ENCODE results near the gene ENPP5.

GRCh38 chr6:44445441-44446127 lies 58.1 kb downstream of the CDC5L start:
- PRO-cap, 3 experiments, result no peak in any of the 3 experiments

GRCh38 chr6:44456579-44457202 lies 69.2 kb downstream of the CDC5L start:
- PRO-cap, 3 experiments, result no peak in any of the 3 experiments

- PRO-cap, 3 experiments, result peak in 1 of 3 experiments; most common plus-strand start chr6:44464814 (in 1)
These were observed 77.0 kb downstream of the CDC5L start for GRCh38 chr6:44464483-44465005.

DNA sequence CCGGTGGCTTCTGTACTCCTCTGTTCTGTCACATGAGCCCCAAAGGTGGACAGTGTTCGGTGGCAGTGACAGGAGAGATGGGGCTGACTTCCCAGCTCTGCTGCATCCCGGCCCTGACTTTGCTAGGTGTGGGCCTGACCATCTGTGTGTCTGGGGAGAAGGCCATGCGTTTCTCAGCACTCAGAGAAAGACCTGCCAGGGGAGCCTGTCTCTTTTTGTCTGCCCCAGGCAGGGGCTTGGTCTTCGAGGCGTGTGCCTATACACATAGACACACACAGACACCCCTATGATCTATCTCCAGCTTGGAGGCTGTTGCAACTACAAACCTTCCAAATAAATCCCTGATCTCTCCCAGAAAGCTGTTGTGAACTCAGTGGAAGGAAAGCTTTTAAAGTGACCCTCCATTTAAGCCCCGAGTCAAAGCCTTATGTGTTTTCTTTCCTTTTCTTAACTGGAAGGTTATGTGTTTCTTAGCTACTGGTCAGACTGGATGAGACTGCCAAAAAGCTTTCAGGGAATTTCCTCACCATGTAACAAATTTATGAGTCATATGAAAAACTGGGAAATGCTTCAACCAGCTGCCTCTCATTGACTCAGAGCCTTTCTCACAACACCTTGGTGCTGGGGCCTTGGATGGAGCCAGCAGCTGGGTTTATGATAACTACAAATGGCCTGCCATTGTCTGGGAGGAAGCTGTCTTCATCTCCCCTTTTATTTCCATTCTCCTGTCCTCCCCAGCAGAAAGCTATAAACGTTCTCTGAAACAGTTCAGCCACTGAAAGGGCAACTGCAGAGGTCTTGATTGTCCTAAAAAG lies 102.6 kb downstream of the CDC5L start:
- PRO-cap, 3 experiments, result no peak in any of the 3 experiments

- PRO-cap, 3 experiments, result peak in 2 of 3 experiments; most common plus-strand start chr6:44734092 (in 2); most common minus-strand start chr6:44733930 (in 1)
These were observed 346.2 kb downstream of the CDC5L start for GRCh38 chr6:44733633-44734221.

DNA sequence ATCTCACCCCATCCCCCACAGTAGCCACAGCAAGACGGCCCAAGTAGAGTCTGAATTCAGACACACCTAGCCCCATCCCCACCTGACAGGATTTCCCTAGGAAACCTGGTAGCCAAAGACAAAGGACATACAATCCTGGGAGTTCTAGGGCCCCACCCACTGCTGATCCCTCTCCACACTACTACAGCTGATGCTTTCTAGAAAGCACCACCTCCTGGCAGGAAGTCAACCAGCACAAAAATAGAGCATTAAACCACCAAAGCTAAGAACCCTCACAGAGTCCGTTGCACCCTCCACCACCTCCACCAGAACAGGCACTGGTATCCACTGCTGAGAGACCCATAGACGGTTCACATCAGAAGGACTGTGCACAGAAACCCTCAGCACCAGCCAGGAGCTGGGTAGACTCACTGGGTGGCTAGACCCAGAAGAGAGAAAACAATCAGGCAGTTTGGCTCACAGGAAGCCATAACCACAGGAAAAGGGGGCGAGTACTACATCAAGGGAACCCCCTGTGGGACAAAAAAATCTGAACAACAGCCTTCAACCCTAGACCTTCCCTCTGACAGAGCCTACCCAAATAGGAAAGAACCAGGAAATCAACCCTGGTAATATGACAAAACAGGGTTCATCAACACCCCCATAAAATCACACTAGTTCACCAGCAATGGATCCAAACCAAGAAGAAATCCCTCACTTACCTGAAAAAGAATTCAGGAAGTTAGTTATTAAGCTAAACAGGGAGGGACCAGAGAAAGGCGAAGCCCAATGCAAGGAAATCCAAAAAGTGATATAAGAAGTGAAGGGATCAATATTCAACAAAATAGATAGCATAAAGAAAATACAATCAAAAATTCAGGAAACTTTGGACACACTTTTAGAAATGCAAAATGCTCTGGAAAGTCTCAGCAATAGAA lies 17.6 kb upstream of the RUNX2 start:
- PRO-cap, 3 experiments, result no peak in any of the 3 experiments

- PRO-cap, 3 experiments, result peak in 2 of 3 experiments; most common plus-strand start chr6:45377121 (in 2)
These were observed 984 bp downstream of the SUPT3H start for GRCh38 chr6:45376739-45377160.

DNA sequence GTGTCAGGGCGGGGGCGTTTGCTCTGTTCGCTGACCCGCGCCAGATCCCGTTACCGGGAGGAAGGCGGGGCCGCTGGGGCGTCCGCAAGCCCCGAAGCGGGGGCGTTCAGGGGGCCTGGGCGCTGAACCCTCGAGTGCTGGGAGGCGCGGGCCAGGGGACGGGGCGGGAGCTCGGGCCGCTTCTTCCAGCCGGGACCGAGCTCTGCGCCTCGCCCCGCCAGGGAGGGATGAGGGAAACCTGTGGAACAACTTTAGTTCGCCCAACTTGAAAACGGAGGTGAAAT lies 45.9 kb upstream of the SUPT3H start:
- PRO-cap, 3 experiments, result peak in 1 of 3 experiments; most common minus-strand start position 204 of the sequence (in 1)

DNA sequence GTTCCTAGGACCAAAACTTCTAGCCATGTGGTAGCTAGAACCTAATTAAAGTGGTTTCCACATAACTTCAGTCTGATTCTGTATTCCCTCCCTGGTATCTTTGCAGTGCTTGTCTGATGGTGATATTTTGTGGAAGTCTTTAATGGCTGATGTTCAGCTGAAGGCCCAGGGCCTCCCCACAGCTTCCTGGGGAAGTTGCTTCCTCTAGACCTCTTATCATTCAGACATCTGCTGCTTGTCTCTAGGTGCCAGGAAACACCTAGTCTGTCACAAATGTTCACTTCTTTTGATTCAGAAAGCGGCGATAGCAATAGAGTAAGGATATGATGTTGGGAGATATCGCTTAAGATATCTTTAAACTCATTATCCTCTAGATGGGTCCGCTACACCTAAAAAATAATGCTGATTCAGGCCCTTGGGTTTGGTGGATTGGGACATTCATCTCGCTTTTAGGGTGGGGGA lies 118.1 kb upstream of the SUPT3H start:
- PRO-cap, 3 experiments, result no peak in any of the 3 experiments

DNA sequence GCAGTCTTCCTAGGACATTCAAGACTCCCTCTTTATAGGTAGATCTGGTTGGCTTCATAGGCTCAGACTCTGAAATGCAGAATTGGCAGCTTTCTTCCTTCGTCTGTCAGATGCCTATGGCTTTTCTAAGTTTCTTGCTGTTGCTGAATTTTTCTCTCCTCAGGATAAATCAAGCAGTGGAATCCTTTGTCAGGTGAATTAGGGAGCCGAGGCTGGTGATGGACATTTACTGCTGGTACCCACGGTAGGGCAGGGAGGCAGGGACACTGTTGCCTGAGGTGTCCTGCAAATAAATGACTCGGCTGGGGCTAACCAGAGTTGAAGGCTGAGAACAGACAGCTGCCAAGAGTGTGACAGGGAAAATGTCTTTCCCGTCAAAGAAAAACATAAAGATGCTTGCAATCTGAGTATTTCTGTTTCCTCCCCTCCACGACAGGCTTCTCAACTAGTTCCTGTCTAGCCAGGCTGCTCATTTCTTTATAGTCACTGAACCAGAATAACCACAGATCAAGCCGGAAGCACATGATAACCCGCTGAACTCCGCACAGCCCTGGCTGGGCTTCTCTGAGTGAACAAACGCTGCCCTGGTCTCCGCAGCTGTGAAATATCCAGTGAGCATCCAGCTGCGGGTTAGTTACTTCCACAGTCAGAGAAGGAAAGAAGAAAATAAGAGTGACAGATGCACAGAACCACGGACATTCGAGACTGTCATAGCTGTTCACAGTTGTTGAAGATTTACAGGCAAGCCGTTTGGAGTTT lies 299.6 kb upstream of the SUPT3H start:
- PRO-cap, 3 experiments, result peak in 2 of 3 experiments; most common plus-strand start position 545 of the sequence (in 2)

DNA sequence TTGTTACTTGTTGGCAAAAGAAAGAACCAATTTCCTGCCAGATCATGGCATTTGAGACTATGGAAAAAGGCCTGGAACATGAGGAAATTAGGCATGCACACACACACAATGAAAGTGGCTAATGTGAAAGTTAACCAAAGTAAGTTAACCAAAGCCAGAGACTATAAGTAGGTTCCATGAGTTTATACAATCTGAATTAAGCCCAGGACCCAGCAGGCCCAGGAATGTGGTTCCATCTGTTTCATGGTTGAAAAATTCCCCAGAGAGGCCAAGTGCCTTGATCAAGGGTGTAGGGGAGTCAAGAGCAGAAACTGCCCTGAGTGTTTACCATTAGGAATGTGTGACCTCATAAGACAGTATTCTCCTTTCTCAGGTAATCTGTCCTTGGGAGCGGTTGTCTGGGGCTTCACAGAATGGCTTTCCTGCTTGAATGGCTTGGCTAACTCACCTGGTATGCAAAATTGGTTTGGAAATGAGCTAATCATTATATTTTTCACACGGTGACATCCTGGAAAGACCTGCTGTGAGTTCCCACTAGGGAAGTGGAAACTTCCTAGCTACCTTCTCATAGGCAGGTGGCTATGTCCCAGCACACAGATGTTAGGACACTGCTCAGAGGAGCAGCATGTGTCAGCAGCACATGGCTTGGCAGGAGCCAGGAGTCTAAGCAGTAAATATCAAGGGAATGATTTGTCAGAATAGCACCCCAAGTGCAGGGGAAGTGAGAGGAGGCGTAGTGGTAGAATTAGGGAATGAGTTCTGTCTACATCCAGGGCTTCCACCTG lies 17.8 kb downstream of the CLIC5 start:
- PRO-cap, 3 experiments, result no peak in any of the 3 experiments

DNA sequence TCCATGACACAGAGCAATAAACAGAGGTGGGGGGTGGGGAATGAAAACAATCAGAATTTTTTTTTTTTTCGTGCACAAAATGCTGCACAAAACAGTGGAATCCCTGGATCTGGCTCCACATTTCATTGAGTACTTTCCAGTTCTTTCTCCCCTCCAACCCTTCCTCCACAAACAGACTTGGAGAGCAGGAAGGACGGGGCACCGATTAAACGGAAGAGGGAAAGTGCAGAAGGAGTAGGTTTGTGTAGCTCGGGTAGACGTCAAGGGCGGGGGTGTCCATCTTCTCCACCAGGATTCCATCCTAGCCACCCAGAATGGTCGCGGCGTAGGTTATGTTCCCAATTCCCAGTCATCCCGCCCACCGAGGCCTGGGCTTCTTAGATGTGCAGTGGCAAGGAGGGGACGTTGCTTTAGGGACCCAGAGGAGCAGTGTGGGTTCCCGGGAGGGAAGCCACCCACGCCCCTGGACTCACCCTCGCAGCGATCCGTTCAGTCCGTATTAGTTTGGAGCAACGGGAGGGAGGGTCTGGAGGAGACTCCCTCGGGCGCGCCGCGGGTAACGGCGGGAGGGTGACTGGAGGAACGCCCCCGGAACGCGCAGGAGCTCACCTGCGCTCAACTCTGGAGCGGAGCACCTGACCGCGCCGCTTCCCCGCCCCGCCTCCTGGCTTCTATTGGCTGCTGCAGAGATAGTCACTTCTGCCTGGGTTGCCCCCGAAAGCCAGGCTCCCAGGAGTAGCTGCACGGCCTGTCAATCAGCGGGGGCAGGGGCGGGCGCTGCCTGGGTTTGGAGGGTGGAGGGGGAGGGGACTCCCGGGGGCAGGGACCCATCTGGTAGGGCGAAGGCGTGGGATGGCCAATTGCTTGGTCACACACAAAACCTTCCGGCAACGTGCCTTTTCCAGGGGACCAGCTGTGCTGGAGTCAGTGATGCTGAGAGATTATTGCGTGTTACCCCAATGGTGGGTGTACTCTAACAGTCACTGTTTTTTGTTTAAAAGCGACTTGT lies at the start of gene ENPP5:
ENPP5 (minus strand) TSS at position 646 of the 1,009 bp plus-strand sequence.
- PRO-cap, 3 experiments, result peak in 3 of 3 experiments; most common plus-strand start position 208 of the sequence (in 3); most common minus-strand start position 623 of the sequence (in 3)

GRCh38 chr6:46190699-46191456 lies 20.1 kb upstream of the ENPP5 start:
- PRO-cap, 3 experiments, result no peak in any of the 3 experiments

DNA sequence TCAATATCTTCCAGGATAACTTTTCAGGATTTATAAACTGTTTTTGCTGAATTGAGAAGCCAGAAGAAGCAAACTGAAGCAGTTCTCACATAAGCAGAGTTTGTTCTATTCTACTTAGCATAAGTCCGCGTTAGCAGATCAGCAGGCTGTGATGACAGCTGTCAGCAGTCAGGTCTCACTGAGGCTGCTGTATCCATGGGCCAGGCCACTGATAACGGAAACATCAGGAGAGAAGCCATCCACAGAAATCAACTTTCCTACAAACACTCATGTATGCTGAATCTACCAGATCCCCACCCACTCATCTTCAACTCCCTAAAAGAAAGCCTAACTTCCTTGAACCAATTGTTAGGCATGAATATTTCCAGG lies 6.8 kb downstream of the RCAN2 start:
- PRO-cap, 3 experiments, result no peak in any of the 3 experiments

DNA sequence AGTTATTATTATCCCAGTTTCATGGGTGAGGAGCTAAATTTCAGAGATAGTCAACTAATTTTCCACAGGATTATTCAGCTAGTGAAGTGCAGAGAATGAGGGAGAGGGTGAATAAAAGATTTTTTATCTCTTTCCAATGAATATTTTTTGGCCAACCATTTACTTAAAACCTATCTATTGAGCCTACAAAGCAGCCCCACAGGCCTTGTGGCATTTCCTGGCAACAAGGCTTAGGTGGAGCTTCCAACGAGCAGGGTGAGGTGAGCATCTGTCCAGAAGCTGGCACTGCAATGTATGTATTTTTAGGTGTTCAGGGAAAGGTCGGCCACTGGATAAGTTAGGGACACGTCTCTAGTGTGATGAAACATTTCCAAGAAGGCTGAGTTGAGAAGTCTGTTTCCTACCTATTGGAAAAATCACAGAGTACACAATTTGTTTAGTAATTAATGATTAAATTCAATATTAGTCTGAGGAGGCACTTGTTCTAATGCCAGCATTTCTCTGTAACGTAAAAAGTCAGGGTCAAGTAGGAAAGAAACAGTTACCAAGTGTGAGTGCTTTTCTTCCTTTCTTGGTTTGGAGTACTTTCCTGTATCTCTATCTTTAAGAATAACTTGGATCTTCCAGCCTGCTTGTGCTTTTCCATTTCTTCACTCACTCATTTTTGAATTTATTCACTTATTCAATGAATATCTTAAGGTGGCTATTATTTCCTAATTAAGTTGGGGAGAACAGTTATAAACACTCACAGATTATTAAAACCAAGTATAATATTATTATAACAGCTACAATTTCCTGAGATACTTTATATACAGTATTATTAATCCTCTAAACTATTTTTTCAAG lies 17.9 kb upstream of the RCAN2 start:
- PRO-cap, 3 experiments, result no peak in any of the 3 experiments

DNA sequence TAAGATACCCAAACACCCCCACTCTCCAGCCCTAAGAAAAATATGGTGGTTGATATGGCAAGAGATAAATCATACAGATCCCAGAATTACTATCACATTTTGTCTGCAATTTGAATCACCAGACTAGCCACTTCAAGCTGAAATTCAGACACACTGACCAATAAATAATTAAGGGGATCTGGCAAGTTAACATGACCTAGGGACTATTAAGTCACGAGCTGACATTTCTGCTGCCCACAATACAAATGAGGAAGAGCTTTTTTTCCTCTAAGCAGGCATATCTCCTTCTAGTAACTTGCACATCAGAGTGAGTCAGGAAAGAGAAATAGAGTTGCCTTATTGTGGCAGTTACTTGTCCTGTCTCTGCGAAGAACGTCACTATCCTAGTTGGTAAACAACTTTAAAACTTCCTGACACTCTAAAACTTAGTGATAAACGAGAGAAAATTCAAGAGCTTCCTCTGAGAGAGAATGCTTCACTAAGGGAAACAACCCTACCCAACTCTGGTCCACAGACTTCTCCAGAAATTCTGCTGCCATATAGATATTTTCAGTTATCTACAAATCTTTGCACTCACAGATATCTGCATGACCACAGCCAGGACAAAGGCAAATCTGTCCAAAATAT lies 4.2 kb downstream of the PLA2G7 start:
- PRO-cap, 3 experiments, result peak in 1 of 3 experiments; most common plus-strand start position 431 of the sequence (in 1)

DNA sequence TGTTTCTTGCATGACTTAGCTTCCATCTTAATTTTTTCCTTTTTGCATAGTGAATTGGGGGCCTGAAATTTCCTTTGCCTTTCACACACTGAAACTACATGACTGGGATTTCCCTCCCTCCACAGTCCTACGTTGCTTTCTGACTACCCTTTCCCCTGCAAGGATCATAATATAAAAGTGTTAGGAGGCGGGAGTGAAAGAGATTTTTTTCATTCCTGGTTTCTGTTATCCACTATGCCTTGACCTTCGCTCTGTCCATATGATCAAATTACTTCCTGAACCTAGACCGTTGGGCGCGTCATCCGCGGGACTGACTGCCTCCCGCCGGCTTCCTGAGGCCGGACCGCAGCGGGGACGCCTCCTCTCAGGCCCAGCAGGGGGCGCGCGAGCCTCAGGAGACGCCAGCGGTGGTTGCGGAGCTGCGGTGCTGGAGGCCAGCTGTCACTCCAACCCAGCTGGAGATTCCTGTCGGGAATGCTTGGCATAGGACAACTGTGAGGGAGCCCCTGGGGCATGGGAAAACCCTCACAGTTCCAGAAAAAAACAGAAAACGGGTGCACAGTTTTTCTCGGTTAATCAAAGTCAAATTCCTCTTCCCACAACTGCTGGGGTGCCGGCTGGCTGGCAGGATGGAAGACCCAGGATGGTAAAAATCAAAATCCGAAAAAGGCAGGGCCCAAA lies 55.7 kb downstream of the MEP1A start:
- PRO-cap, 3 experiments, result no peak in any of the 3 experiments

DNA sequence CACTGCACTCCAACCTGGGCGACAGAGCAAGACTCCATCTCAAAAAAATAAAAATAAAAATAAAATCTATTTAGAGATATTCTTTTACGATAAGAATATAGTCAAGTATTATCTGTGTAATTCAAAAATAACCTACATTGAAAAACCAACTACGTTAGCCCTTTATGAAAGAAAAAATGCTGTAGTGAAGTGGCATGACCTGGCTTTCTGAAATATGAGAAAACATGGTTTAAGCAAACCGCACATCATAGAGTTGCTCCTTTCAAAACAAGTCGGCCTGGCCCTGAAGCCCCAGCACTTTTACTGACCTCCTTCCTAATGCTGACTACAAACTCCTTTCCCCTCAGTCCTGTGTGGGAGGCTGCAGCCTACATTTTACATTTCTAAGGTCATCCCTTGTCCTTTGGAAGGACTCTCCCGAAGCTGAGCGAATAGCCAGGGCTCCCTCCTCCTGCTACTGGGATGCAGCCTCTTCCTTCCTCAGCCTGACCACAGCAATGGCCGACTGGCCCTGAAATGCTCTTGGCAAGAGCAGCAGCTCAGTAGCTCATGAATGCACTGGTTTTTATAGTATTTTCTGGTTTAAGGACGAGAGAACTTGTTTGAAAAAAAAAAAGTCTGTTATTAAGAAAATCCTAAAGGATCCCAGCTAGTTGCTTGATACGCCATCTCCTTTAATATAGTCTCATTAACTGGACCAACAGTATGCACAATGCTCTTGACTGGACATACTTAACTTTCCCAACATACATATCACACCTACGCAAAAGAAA lies 730 bp downstream of the ADGRF5 start:
- PRO-cap, 3 experiments, result peak in 1 of 3 experiments; most common plus-strand start position 497 of the sequence (in 1); most common minus-strand start position 459 of the sequence (in 1)

GRCh38 chr6:46932609-46932912 lies 10.8 kb upstream of the ADGRF5 start:
- PRO-cap, 3 experiments, result no peak in any of the 3 experiments

DNA sequence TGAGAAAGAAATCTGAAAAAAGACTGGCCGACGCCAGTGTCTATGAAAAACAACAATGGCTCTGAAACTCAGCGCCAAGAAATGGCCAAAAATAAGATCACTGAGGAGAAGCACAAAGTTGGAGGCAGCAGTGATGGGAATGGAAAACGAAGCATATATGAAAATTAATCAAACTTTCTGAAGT lies 11.1 kb upstream of the ADGRF5 start:
- PRO-cap, 3 experiments, result no peak in any of the 3 experiments

All from Metastatic Breast Carcinoma in the Ovary (tissue), 3 donors.